ENCODE results near the genes KRT25, KRT10, KRTAP4-16, KRTAP4-4, KRTAP9-8, KRTAP9-6, KRT15, GAST and HAP1.

GRCh38 chr17:40564119-40564555, 1.1 kb downstream of the CCR7 start:
- PRO-cap, result no peak

GRCh38 chr17:40666431-40666737, 1.4 kb upstream of the KRT222 start:
- PRO-cap, result no peak

DNA sequence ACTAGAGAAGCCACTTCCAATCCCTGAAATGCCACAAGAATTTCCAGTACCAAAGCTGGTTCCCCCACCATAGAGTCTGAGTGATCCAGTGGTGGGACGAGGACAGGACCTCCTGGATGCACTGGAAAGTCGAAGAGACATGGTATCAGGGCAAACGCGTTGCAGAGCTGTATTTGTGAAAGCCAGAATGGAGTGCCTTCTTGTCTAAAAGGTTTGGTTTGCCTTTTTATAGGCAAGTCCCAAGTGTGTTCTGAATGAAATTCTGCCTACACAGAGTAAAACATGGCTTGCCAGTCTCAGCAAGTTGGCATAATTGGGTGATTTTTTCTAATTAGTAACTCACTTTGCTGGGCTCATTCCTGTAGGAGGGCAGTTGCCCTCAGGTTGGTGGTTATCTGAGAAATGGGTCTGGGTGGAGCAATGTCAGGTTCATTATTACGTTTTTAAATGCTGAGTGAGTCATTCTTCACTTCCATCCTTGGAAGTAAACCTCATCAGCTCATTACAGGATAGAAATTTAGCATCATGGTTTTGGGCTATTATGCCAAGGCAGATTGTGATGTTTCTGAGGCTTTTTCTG, at the start of gene KRT25:
Gene KRT25 (minus strand): TSS at position 201 of the 580 bp plus-strand sequence.
- PRO-cap, result no peak

GRCh38 chr17:40821887-40822983, at the start of gene KRT10:
KRT10 (minus strand) TSS chr17:40822614.
- PRO-cap, result unidirectional peak, minus-strand start at chr17:40822614

DNA sequence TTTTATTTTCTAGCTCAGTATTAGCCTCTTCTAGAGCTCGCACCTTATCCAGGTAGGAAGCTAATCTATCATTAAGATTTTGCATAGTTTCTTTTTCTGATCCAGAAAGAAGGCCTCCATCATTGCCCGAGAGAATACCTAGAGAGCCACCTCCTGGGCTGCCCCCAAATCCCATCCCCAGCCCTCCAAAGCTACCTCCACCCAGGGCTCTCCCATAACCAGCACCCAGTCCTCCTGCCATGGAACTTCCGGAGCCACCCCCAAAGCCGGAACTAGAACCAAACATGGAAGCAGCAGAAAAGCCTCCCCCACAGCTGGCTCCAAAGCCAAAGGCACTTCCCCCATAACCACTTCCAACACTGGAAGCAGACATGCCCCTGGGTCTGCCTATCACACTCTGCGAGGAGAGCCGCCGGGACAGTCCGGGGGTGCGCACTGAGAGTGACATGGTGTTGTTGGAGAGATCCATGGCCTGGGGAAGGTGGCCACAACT, 259 bp downstream of the KRT12 start:
- PRO-cap, result no peak

- PRO-cap, result no peak
Measured at GRCh38 chr17:40945576-40945787, 8.0 kb upstream of the KRT23 start.

DNA sequence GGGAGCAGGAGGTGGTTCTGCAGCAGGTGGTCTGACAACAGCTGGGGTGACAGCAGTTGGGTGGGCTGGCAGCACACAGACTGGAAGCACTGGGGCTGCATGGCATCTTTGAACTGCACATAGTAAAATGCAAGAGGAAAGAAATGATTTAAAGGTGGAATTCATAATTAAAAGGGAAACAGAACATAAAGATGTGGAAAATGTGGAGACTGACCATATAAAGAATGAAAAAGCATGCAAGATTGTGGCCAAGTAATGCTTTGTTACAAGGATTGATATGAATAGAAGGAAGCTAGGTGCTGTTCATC, at the start of gene KRTAP4-16:
Gene KRTAP4-16 (minus strand): TSS at position 121 of the 308 bp plus-strand sequence.
- PRO-cap, result no peak

DNA sequence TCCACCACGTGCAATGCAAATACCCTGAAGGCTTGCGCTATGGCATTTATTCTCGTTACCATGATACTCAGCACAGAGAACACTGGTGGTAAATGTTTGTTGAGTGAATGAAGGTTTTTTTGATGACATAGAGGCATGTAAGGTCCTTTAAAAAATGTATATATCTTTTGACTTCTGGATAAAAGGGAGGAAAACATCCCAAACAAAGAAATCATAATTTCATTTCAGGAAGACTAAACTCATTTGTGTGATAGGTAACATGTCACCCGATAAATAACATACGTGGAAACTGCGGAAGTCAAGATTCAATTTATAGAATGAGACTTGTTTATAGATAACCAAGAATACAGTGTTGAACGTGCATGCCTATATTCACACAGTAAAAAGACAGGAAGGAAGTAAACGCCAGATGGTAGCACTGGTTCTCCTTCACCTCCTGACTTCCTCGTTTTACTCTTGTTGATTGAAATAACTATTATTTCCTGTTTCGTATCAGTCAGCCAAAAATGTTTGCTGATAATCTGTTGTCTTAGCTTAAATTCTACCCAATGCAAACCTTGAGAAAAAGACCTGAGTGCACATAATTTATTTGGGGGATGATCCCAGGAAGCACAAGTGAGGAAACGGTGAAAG, 2.0 kb upstream of the KRTAP4-11 start:
- PRO-cap, result no peak

DNA sequence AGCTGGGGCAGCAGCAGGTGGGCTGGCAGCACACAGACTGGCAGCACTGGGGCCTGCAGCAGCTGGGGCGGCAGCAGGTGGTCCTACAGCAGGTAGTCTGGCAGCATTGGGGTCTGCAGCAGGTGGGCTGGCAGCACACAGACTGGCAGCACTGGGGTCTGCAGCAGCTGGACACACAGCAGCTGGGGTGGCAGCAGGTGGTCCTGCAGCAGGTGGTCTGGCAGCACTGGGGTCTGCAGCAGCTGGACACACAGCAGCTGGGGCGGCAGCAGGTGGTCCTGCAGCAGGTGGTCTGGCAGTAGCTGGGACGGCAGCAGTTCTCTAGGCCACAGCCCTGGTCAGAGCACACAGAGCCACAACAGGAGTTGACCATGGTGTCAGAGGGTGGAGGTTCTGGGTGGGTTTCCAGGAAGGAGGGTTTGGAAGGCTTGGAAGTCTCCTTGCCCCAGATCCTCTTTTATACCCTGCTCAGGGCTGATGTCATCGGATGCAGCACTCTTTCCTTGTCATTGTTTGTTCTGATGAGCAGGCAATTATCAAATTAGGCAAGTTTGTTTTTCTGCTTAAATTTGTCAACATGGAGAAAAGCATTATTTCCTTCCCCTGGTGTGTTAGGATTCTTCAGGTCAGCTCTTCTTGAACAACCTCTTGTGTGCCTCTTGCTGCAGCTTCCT, at the start of gene KRTAP4-4:
Gene KRTAP4-4 (minus strand): TSS at position 430 of the 674 bp plus-strand sequence.
- PRO-cap, result no peak

GRCh38 chr17:41237777-41238210, at the start of gene KRTAP9-8:
KRTAP9-8 (plus strand) TSS chr17:41237999.
- PRO-cap, result no peak

- PRO-cap, result no peak
Measured at GRCh38 chr17:41265209-41265632, at the start of gene KRTAP9-6. KRTAP9-6 (plus strand) TSS chr17:41265378.

GRCh38 chr17:41416488-41416934, 7.9 kb downstream of the KRT37 start:
- PRO-cap, result no peak

DNA sequence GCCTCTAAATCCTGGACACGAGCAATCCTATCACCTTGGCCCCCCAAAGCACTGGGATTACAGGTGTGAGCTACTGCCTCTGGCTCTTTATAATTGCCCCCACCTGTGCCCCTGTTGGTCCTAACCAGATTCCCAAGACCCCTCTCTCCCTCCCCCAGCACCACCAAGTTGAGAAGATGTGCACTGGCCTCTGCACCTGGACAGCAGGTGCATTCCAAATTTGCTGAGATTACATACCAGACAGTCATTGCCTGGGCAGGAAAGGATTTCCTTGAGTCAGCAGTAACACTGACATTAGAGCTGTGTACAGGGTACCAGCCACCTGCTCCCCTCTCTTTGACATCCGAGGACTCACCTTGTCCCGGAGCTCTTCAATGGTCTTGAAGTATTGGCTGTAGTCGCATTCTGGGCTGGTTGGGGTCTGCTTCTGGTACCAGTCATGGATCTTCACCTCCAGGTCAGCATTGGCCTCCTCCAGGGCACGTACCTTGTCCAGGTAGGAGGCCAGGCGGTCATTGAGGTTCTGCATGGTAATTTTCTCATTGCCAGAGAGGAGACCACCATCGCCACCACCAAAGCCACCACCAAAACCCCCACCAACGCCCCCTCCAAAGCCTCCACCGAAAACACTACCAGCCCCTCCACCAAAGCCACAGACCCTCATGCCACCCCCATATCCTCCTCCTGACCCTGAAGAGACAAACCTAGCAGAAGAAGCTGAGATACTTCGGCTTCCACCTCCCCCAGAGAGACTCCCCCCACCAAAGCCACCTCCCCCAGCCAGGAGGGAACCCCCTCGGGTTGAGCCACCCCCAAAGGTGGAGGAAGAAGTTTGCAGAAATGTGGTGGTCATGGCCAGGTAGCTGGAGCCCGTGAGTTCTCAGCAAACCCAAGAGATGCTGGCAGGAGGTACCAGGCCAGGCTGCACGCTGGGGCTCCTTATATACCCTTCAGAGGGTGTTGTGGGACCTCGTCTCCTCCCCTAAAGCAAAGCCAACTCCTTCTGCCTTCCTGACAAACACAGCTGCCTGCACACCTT, at the start of gene KRT15:
Gene KRT15 (minus strand): TSS at position 916 of the 1,039 bp plus-strand sequence.
- PRO-cap, result bidirectional peak, plus-strand start outside the sequence, minus-strand start at position 911 of the sequence

DNA sequence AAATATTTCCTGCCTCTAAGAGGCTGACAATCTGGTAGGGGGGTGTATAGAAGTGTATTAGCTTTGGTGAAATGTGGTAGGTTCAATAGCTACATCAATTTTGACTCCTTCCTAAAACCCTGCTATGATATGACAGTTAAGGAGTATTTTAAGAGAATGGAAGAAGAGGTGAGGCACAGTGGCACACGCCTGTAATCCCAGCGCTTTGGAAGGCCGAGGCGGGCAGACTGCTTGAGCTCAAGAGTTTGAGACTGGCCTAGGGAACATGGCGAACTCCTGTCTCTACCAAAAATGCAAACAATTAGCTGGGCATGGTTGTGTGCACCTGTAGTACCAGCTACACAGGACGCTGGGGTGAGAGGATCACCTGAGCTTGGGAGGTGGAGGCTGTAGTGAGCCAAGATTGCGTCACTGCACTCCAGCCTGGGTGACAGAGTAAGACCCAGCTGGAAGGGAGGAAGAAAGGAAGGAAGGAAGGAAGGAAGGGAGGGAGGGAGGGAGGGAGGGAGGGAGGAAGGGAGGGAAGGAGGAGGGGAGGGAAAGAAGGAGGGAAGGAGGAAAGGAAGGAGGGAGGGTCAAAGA, 4.7 kb upstream of the KRT19 start:
- PRO-cap, result no peak

GRCh38 chr17:41648485-41649088, 24.2 kb upstream of the KRT17 start:
- PRO-cap, result no peak

DNA sequence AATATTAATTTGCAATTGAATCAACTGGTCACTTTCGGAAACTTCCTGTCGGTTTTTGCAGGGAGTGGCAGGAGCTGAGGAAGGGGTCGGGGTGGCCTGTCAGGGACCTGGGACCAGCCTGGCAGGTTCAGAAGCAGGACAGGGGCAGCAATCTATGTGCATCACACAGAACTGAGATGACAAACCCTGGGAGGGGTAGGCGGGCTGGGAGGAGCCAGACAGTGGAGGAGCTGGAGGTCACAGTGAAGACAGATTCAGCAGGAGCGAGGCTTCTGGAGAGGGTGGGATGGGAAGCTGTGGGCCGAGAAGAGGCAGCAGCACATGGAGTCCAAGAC, 6.5 kb upstream of the GAST start:
- PRO-cap, result no peak

- PRO-cap, result no peak
Measured at GRCh38 chr17:41712047-41712504, at the start of gene GAST. GAST (plus strand) TSS chr17:41712331.

DNA sequence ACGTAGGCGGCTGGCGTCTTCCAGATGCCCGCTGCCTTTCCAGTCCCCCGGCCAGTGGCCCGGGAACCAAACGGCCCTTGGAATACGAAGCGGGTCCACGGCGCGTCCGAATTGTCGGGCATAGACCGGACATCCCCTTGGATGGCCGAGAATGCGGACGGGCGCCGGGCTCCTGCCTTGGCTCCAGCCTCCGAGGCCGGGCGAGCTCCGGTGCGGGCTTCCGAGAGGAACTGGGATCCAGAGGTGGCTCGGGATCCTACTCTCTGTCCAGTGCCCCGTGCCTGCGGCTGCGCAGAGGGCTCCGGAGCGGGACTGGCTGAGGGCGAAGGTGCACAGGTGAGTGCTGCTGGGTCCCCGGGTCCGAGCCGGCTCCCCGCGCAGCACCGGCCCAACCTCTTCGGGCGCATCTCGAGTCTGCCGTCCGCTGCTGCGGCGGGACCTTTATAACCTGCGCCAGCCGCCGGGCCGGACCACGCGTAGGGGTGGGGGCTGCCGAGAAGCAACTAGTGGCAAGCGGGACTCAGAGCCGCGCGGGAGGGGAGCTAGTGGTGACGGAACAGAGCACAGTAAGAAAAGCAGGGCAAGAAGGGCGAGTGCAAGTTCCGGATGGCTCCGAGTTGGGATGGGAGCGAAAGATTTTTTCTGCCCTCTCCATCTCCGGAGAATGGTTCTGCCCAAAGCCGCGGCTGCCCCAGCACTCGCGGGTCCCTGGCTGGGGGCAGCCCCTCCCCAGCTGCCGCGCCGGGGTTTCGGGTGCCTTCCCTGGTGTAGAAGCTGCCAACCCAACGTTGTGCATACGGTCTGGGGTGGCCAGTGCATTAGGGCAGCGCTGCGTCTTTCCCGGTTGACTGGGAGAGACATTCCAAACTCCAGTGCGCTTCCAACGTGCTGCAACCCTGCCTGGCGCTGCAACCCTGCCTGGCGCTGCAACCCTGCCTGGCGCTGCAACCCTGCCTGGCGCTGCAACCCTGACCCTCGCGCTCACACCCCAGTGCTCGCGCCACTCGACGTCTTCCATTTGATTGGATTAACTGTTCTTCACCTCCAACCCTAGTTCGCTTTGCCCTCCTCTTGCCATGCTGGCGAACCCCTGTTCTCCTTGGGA, at the start of gene HAP1:
Gene HAP1 (minus strand): TSS at position 416 of the 1,105 bp plus-strand sequence.
- PRO-cap, result unidirectional peak, minus-strand start at position 416 of the sequence

DNA sequence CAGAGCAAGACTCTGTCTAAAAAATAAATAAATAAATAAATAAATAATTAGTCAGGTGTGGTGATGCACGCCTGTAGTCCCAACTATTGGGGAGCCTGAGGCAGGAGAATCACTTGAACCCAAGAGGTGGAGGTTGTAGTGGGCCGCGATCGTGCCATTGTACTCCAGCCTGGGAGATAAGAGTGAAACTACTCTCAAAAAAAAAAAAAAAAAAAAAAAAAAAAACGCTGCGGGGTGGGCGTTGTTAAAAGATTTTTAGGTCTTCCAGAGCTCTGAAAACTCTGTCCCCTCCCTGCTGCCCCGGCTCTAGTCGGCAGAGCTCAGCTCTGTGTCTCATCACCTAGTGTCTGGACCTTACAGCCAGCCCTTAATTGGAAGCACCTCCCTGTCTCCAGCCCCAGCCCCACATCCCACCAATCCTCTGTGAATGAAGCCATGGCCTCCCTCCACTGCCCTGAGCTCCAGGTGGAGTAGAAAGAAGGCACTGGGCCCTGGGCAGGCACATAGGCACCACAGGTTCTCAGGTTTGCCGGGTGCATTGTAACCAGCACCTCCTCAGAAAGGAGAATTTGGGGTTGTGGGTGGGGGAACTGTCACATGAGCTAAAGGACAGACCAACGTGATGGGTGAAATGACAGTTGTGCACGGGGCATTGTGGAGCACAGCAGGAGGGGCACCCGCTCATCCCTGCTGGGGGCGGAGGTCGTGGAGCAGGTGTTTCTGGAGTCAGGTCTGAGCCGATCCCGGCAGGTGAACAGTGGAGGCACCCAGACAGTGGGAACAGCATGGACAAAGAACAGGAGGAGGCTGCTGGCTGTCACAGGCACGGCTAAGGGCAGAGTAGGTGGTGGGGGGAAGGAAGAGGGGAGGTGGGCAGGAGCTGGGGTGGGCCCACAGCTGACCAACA, 19.1 kb upstream of the HAP1 start:
- PRO-cap, result no peak

DNA sequence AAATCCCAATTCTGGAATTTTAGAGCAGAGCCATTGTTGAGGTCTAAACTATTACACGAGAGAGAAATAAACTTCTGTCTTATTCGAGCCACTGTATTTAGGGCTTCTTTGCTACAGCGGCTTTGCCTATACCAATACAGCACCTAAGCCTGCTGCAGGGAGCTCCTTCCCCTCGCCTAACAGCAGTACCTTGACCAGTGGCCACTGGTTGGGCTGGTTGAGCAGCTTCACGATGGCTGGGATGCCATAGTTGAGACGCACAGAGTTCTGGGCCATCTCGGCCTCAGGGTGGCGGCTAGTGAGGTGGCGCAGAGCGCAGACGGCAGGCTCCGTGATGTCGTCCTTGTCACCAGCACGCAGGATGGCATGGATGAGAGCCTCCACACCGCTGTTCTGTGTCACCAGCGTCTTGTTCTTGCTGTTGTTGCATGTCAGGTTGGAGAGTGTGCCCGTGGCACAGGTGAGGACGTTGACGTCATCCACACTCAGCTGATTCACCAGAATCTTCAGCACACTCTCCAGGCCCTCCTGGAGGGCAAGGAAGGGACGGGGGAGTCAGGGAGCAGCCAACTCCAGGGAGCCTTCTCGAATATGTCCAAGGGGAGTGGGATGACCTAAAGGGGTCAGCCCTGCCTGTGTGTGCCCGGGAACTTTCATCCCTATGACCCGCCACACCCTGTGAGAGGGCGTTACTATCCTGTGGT, 23.6 kb downstream of the JUP start:
- PRO-cap, result no peak

Measured in penis (tissue), 1 donor.